Gastrocnemius medialis (tissue), 3 donors: ENCODE measurements around a stretch of chr15.

GRCh38 chr15:52248517-52249431 is 46.8 kb downstream of the MYO5C start:
- PRO-cap: no peak
- RAMPAGE, long total RNA, 3 experiments: no peak in any of the 3 experiments

DNA sequence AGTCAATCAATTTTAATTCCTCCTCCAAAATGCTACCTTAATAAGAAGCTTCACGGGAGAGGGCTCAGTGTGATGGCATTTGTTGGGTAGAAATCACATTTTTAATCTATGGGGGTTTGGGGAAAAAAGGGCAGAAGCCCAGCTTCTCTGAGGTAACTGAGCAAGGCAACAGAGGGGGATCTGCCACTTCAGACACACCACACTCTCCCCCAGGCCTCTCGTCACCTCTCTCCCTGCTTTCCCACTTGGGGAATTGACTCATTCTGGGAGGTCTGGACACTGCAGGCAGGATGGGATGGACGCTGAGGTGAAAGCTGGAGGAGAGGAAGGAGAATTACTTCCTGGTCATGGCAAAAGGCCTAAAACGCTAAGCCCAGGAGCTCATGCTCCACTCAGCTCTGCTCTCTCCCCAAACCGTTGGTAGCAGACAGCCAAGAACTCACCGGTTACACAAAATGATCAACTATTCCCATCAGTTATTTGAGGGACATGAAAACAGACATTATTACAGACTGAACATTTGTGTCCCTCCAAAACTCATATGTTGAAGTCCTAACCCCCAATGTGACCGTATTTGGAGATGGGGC is 33.2 kb downstream of the MYO5C start:
- PRO-cap: no peak
- RAMPAGE, long total RNA, 3 experiments: no peak in any of the 3 experiments

GRCh38 chr15:52370138-52370485 is 74.5 kb upstream of the MYO5C start:
- PRO-cap: no peak
- RAMPAGE, long total RNA, 3 experiments: no peak in any of the 3 experiments

GRCh38 chr15:52589390-52589867 is 20.6 kb upstream of the ARPP19 start:
- PRO-cap: no peak
- RAMPAGE, long total RNA, 3 experiments: no peak in any of the 3 experiments

DNA sequence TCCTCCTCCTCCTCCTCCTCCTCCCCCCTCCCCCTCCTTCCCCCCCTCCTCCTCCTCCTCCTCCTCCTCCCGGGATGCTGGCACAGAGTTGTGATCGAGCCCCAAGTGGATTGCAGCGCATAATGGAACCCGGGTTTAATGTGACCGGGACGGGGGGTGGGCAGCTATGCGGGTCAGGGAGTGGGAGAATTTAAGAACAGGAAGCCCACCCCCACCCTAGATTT is 496 bp upstream of the ATOSA start:
- PRO-cap: bidirectional peak, plus-strand start at position 85 of the sequence, minus-strand start outside the sequence
- RAMPAGE, long total RNA, 3 experiments: no peak in any of the 3 experiments

DNA sequence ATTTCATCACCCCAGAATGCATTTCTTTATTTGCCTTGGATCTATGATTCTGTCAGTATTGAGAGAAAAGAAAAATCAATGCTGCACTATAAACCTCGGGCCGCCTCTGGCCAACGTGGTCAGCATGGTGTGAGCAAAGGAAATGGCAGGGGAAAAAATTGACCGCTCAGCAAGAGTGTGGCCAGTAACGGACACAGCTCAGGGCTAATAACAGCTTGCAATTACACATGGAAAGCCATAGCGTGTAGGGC is 184.2 kb upstream of the ONECUT1 start:
- PRO-cap: no peak
- RAMPAGE, long total RNA, 3 experiments: no peak in any of the 3 experiments

DNA sequence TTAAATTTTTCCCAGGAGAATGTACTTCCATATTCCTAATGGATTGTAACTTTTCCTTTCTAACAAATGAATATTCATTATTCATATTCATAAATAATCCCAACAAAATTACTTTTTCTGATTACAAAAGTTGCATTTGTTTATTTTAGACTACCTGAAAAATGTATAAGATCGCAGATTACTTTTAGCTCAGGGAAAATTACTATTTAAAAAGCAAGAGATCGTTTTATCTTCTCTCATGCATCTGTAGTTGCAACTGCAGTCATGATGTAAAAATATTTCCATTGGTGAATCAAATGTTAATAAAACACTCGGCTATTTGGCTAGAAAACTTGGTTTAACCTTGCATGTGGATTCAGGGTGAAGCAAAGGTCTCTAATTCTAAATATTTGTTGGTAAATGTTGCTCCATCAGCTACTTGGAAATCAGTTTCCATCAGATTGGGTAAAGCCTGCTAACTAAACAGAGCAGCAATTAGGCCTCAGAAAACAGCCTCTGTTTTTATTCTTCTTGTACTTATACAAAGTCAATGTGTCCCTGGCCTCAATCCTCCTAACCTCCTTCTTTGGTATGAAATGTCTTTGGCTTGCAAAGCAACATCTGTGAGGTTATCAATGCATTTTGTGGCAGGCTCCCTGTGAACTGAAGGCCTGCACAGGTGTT is 312.5 kb downstream of the WDR72 start:
- PRO-cap: no peak
- RAMPAGE, long total RNA, 3 experiments: no peak in any of the 3 experiments

GRCh38 chr15:53710821-53711320 is 48.6 kb downstream of the WDR72 start:
- PRO-cap: no peak
- RAMPAGE, long total RNA, 3 experiments: no peak in any of the 3 experiments

- PRO-cap: no peak
- RAMPAGE, long total RNA, 3 experiments: no peak in any of the 3 experiments
These were observed 605.5 kb downstream of the UNC13C start for GRCh38 chr15:54583681-54584220.

GRCh38 chr15:55223762-55224327 is 27.1 kb upstream of the RSL24D1 start:
- PRO-cap: no peak
- RAMPAGE, long total RNA, 3 experiments: no peak in any of the 3 experiments

- PRO-cap: no peak
- RAMPAGE, long total RNA, 3 experiments: no peak in any of the 3 experiments
These were observed 24.1 kb downstream of the PIGB start for GRCh38 chr15:55343155-55343535.

GRCh38 chr15:55513432-55514183 is 5.6 kb upstream of the DNAAF4 start:
- PRO-cap: no peak
- RAMPAGE, long total RNA, 3 experiments: no peak in any of the 3 experiments

DNA sequence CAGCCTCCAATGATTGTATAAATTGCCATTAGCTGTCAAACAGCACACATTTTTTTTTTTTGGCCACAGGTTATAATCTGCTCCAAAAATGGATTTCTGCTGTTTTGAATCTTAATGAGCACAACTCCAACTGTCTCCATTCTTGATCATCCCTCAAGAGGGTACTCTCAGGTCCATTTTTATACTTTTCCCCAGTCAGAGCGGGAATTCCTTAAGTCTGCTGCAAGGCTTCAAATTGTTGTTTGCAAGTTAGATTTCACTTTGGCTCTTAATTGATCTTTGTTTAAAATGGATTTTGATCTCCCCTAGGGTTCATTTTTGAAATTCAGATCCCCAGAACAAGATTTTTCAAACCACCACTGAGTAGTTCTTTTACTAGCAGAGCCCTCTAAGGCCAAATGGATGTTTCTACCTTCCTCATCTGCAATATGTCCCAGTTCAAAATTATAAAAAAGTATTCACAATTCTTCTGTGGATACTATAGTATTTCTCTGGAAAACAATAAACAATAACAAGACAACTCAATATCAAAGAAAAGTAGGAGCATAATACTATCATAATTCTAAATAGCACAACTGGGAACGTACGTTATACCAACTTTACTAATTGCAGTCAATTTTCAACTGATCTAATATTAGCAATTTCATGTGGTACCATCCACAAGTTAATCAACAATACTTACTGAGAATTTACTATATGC is 36.9 kb upstream of the DNAAF4 start:
- PRO-cap: no peak
- RAMPAGE, long total RNA, 3 experiments: no peak in any of the 3 experiments

GRCh38 chr15:55909046-55909852 is 84.2 kb downstream of the NEDD4 start:
- PRO-cap: bidirectional peak, plus-strand start at chr15:55909616, minus-strand start at chr15:55909454
- RAMPAGE, long total RNA, 3 experiments: start-site peak on the minus strand in 2 of 3 experiments, at chr15:55909274-55909464 at its widest, 19 to 53 reads per replicate

GRCh38 chr15:55969577-55970130 is 23.8 kb downstream of the NEDD4 start:
- PRO-cap: no peak
- RAMPAGE, long total RNA, 3 experiments: no peak in any of the 3 experiments

- PRO-cap: no peak
- RAMPAGE, long total RNA, 3 experiments: no peak in any of the 3 experiments
These were observed 105.8 kb upstream of the NEDD4 start for GRCh38 chr15:56099185-56099677.

- PRO-cap: no peak
- RAMPAGE, long total RNA, 3 experiments: no peak in any of the 3 experiments
These were observed 1.3 kb downstream of the ZNF280D start for GRCh38 chr15:56731914-56732531.

GRCh38 chr15:56962839-56963677 is 44.6 kb downstream of the TCF12 start:
- PRO-cap: no peak
- RAMPAGE, long total RNA, 3 experiments: no peak in any of the 3 experiments

GRCh38 chr15:57031408-57032019 is 113.1 kb downstream of the TCF12 start:
- PRO-cap: no peak
- RAMPAGE, long total RNA, 3 experiments: no peak in any of the 3 experiments

DNA sequence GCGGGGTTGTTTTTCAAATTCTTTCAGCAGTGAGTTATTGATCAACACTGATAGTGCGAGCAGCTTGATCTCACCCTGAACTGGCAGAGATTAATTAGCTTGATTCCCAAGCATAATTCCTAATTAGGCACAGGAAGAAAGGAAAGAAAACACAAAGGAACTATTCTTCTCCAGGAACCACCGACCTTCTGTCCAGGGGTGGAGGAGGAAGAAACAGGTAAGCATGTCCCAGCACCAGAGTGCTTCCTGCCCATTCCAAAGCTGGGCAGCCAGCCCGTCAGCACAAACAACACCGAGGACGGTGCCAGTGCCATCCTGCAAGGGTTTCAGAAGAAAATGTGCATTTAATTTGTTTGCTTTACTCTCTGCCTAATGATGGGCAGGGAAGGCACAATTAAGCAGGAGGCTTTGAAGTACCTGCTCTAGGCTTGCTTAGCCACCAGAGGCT is 79.5 kb upstream of the CGNL1 start:
- PRO-cap: no peak
- RAMPAGE, long total RNA, 3 experiments: no peak in any of the 3 experiments